ENCODE measurements around a stretch of chr19.

DNA sequence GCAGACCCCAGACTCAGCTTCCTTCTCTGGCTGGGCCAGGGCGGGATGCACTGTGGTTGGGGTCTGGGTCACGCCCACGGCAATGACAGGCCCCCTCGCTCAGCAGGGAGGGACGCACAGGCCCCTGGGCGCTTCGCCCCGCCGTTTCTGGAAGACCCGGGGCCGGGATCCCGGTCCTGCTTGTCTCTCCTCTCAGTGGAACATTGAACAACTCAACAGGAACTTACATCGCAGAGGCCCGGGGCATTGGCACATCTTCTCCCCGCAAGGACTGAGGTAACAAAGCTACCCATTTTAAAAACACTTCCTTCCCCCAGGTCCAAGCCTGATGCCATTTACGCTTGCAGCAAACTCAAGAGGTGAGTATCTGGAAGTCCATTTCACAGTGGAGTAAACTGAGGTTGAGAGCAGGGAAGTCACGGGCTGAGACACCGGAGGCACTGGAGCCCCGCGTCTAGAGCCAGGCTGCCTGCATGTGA lies 340 bp upstream of the PGLYRP1 start:
- PRO-cap, result no peak
- RAMPAGE, long total RNA, result no peak

GRCh38 chr19:46210955-46211518 lies 18.5 kb upstream of the IGFL1 start:
- PRO-cap, result no peak
- RAMPAGE, long total RNA, result no peak

GRCh38 chr19:46299556-46300250 lies 2.9 kb downstream of the HIF3A start:
- PRO-cap, result no peak
- RAMPAGE, long total RNA, result no peak

DNA sequence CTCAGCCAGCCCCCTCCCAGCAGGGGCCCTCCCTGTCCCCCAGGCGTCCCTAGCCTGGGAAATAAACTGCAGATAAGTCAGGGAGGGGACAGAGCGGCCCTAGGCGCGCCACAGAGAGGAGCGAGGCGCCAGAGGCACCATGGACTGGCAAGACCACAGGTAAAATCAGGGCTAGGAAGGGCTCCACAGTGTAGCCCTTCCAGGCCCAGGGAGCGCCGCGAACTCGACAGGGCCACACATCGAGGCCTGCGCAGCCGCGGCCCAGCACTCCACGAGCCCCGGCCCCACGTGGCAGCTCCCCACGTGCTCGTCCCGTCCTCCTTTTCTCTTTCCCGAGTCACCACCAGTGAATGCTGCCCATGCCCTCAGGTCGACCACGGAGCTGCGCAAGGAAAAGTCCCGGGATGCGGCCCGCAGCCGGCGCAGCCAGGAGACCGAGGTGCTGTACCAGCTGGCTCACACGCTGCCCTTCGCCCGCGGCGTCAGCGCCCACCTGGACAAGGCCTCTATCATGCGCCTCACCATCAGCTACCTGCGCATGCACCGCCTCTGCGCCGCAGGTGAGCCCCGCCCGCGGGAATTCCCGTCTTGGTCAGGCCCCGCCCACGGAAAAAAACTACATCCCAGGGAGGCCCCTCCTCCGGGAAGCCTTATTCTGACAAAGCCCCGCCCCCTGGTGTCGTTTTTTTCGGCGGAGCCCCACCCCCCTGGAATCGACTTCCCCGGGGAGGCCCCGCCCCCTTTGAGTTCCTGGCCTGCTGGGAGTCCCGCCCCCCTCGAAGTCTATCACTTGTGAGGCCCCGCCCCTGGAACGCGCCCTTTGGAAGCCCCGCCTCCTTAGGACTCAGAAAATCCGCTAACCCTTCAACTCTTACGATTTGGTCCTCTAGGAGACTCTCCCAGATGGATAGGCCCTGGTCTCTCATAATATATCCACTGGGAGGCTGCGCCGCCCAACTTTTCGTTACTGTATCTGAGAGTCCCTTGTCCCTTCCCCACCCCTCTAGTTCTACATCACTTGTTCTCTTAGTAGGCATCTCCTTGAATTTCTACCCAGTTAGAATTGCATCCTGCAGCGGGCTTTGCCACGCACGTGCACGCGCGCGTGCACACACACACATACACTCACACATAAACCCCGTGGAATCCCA lies 7.1 kb downstream of the HIF3A start:
- PRO-cap, result no peak
- RAMPAGE, long total RNA, result no peak

GRCh38 chr19:46404944-46405342 lies 8.4 kb downstream of the CCDC8 start:
- PRO-cap, result no peak
- RAMPAGE, long total RNA, result no peak

DNA sequence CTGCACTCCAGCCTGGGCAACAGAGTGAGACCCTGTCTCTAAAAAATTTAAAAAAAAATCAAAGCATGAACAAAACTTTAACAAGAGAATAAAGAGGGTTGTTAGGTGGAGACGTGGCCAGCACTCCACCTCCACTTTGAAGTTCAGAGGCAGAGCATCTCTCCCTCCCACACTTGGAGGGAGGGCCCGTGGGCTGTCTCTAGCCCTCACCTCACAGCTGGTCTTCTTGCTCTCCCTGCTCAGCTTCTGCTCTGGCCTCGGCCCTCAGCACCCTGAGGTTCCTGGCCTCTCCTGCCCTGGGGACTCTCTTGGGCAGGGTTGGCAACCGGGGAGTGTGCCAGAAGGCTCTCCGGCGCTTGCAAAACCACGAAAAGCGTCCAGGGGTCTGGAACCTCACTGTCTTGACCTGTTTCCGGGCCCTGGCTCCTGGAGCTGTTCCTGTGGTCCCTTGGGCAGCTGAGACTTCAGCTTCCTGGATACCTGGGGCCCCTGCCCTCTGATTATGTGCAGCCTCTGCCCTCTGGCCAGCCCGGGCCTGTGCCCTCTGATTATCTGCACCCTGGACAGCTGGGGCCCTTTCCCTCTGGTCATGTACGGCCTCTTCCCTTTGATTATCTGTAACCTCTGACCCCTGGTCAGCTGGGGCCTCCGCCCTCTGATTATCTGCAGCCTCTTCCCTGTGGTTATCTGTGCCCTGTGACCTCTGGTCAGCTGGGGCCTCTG lies 2.2 kb downstream of the CCDC8 start:
- PRO-cap, result no peak
- RAMPAGE, long total RNA, result no peak

GRCh38 chr19:46710563-46711430 lies 6.1 kb downstream of the PRKD2 start:
- PRO-cap, result no peak
- RAMPAGE, long total RNA, result no peak

DNA sequence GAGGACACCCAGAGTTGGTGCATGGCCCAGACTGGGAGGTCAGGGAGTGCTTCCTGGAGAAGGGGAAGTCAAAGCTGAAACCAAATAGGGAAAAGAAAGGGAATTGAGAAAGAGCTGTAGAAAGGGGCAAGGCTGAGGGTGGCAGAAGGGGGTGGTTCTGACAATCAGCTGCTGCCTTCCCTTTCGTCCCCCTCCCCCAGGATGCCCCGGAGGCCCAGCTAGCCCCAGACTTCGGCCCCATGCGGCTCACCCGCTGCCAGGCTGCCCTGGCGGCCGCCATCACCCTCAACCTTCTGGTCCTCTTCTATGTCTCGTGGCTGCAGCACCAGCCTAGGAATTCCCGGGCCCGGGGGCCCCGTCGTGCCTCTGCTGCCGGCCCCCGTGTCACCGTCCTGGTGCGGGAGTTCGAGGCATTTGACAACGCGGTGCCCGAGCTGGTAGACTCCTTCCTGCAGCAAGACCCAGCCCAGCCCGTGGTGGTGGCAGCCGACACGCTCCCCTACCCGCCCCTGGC lies 9.0 kb upstream of the STRN4 start:
- PRO-cap, result no peak
- RAMPAGE, long total RNA, result no peak

- PRO-cap, result no peak
- RAMPAGE, long total RNA, result no peak
These were observed 10.8 kb downstream of the AP2S1 start for GRCh38 chr19:46839817-46840266.

- PRO-cap, result no peak
- RAMPAGE, long total RNA, result no peak
These were observed 29.6 kb downstream of the ARHGAP35 start for GRCh38 chr19:46890127-46891154.

GRCh38 chr19:46935147-46935623 lies 74.4 kb downstream of the ARHGAP35 start:
- PRO-cap, result no peak
- RAMPAGE, long total RNA, result no peak

DNA sequence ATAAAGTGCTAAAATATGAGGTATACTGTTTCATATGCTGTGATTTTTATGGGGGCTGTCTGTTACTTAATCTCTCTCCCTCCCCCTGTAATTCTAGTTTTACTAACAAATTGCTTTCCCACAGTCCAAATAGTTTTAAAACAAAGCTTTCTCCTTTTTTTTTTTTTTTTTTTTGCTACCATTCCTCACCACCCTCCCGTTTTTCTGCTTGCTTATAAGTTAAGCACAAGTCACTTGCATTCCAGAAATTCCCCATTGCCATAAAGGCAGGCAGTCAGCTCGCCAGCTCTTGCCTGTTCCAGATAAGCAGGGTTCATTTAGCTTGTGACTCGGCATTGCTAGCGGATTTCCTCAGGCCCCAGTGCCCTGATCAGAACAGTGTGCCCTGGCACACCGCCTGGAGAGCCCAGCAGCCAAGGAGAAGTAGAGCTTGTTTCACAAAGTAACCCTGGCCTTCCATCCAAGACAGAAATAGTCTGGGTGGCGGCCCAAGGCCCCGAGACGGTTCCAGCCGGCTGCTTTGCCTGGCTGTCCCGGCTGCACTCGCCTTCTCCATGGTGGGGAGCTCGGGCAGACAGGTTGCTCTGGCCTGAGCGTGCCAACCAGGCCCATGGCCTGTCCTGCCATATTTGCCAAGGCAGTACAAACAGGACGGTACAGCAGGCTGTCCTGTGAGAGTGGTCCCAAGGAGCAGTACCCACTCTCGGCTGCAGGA lies 43.4 kb upstream of the NPAS1 start:
- PRO-cap, result no peak
- RAMPAGE, long total RNA, result no peak

DNA sequence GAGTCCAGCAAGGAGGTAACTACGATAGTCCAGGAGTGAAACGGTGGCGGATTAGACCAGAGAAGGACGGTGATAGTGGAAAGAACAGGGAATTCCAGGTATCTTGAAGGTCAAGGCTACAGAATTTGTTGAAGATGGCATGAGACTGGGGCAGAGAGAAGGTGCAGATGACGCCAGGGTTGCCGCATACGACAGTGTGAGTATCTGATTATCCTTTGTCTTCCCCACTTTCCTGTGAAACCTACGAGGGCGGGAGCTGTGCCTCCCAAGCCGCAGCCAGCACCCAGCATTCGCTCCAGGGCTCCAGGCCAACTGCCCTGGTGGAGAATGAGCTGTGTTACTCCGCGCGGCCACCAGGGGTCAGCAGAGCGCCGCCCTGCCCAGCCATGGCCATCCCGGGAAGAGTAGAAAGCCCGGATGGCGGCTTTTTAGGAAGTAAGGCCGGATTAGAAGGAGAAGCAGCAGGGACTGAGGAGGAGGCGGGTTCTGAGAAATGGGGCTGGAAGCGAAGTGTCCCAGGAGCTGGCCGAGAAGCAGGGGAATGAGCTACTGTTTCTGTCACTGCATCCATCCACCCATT lies 6.8 kb upstream of the NPAS1 start:
- PRO-cap, result no peak
- RAMPAGE, long total RNA, result no peak

DNA sequence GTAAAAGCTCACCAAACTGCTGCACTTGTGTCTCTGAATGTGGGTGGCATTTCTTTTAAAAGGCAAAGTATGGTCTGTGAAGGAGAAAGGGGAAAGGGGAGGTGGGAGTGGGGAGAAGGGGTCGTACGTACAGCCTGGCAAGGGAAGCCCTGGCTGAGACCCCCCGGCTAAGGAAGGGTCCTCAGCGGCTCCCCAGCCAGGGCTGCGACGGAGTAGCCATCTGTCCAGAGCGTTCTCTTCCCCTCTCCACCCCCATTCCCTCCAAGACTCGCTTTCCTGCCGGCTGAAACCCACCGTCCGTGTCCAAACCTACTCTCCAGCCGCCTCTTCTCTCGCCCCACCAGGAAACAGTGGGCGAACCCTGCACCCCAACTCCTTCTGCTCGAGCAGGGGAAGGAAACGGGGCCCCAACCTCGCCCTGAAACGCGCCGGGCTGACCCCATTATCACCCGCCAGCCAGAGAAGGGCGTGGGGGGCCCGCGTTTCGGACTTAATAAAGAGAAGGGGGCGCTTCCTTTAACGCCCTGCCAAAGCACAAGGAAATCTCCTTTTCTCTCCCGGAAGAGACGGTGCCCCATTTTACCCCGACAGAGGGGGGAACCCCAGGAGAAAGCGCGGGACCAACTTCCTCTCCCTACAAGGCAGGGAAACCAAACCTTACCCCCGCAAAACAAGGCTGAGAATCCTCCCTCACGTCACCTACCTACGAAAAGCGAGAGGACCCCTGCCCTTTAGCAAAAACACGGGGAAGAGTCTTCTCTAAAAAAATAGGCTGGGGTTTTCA lies 2.5 kb downstream of the ZC3H4 start:
- PRO-cap, result no peak
- RAMPAGE, long total RNA, result no peak

DNA sequence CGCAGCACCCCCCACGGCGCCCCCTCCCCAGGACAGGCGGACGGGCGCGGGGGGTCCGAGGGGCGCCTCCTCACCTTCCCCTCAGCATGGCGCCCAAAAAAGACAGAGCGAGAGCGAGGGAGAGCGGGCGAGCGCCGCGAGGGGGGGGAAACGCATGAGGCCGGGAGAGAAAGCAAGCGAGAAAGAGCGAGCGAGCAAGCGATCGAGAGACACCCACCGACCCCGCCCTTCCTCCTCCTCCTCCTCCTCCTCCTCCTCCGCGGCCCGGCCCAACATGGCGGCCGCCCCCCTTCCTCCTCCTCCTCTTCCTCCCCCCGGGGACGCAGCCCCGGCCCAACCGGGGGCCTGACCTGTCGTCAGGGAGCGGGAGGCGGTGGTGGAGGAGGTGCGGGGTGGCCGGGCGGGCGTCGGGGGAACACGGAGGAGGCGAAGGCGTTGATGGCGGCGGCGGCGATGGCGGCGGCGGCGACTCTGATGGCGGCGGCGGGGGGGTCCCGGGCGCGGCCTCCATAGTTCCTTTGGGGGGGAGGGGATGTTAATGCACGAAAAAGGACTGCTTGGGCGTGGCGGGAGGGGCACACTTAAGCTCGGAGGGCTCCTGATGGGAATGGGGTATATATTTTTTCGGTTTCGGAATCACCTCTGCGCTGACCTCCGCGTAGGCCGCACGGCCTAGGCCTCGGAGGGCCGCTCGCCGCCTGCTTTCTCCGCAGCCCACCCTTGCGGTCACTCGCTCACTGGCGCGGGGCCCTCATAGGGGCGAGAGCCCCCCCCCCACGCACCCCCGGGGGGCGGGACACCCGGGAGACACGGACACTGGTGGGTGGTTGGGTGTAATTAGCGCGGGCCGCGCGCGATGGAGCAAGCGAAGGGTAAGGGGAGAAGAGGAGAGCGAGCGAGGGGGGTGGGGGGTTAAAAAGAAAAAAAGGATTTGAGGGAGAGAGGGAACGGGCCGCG lies 1.2 kb downstream of the ZC3H4 start:
- PRO-cap, result no peak
- RAMPAGE, long total RNA, result start-site peak on the minus strand centred at position 126 of the sequence, 62 bp wide, 109 and 150 reads in 2 replicates; start-site peak on the minus strand centred at position 420 of the sequence, 95 bp wide, 17 and 18 reads in 2 replicates

GRCh38 chr19:47259718-47260846 lies 3.8 kb downstream of the CCDC9 start:
- PRO-cap, result no peak
- RAMPAGE, long total RNA, result no peak

GRCh38 chr19:47273445-47274280 lies 1.0 kb upstream of the INAFM1 start:
- PRO-cap, result unidirectional peak, minus-strand start at chr19:47273534
- RAMPAGE, long total RNA, result no peak

DNA sequence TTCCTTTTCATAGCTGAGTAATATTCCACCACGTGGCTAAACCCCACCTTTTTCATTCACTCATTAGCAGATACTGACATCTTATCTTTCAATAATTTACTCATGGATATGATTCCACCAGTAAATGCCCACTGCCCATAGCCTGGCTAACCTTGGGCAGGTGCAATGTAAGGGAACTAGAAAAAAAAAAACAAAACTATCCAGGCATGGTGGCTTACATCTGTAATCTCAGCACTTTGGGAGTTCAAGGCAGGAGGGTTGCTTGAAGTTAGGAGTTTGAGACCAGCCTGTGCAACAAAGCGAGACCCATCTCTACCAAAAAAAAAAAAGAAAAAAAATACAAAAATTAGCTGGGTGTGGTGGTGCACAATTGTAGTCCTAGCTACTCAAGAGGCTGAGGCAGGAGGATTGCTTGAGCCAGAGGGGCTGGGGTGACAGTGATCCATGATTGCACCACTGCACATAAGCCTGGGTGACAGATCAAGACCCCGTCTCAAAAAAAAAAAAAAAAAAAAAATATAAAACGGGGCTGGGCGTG lies 7.1 kb downstream of the C5AR1 start:
- PRO-cap, result no peak
- RAMPAGE, long total RNA, result no peak

GRCh38 chr19:47351320-47352092 lies 2.4 kb downstream of the DHX34 start:
- PRO-cap, result no peak
- RAMPAGE, long total RNA, result no peak

GRCh38 chr19:47418478-47419296 lies 640 bp downstream of the MEIS3 start:
- PRO-cap, result no peak
- RAMPAGE, long total RNA, result no peak

Measured in spinal cord (tissue), 3 donors.